Metanephros (tissue), 2 donors: ENCODE results near the genes DUSP21, CDK16, ZNF630 and PORCN.

DNA sequence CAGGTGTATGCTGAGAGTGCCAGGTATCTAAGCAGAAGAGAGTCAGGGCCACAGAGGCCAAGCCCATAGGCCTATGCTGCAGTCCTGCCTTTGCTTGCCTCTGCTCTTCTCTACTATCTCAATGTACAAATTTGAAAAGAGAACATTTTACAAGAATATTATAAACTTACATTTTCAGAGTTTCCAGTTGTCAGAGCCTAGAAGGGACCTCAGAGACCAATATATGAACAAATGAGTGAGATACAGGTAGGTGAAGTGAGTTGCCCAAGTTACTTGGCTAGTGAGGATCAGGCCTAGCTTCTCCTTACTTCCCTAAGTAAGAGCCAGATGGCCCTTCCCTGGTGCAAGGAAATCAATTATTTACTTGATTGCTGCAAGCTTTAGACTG, 118.0 kb downstream of the EFHC2 start:
- RAMPAGE, long total RNA: no peak

GRCh38 chrX:44843794-44844133, at the start of gene DUSP21:
DUSP21 (plus strand) TSS chrX:44844021.
- RAMPAGE, long total RNA: no peak

GRCh38 chrX:44915699-44916033, 42.7 kb downstream of the KDM6A start:
- RAMPAGE, long total RNA: no peak

DNA sequence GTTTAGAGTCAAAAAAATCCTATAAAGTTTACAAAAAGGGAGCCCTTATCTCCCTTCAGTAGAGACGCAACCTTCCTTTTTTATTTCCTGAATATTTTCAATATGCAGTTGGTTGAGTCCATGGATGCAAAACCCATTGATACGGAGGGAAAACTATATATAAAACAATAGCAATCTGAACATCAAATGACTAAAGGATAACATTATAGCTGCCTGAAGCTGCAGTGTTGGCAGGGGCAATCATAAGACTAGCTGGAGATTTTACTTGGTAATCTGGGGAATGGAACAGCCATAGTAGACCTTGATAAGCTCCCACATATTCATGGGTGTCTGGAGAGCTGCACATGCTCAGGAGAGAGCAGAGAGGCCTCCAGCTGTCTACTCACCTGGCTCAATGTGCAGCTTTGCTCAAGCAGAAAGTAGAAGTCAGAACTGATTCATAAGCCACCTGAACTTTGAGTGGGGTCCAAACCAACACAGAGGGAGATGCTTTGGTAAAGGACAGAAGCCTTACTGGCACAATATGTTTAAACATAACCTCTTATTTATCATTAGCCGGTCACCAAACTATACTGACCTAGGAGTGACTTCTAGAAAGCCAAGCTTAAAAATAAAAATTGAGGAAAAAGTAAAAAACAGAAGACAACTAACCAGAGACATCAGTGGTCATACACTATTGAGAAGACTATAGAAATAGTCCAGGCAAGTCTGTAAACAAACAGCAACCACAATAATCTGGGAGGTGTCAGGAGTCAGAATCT, 54.4 kb downstream of the KDM6A start:
- RAMPAGE, long total RNA: no peak

GRCh38 chrX:45061153-45061890, 139.4 kb downstream of the DIPK2B start:
- RAMPAGE, long total RNA: no peak

DNA sequence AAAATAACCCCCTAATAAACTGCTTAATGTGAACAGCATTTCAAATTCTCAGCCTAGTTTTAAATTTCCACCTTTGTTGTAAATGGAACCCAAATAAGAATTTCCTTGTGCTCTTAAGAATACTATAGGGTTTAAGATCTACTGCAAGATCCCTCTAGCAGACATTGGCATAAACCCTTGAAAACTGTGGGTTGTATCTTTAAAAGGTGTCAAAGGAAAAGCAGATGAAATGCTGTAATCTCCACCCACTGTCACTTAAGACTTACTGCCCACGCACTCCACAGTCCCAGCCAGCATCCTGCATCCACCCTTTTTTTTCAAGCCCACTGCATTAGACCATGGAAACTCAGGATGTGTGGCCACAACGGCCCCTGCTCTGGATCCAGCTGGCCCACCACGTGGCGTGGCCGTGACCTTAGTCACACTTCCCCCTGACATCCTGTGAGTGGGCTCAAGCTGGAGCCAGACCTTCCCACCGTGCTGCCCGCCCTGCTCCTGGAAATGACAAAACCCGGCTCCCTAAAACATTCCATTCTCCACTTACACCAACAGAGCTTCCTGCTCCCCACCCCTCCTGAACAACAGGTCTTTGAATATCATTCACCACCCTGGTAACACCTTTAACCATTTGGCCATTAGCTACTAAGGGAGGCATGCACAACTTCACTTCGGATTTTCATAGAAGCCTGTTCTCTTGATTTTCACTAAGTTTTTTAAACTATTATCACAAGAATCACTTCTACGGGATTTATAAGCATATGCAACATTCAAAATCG, 588.2 kb upstream of the DIPK2B start:
- RAMPAGE, long total RNA: no peak

GRCh38 chrX:45807936-45808662, 607.4 kb upstream of the DIPK2B start:
- RAMPAGE, long total RNA: no peak

- RAMPAGE, long total RNA: no peak
Measured at GRCh38 chrX:46179991-46180542, 267.0 kb upstream of the KRBOX4 start.

- RAMPAGE, long total RNA: no peak
Measured at GRCh38 chrX:46333240-46333912, 113.7 kb upstream of the KRBOX4 start.

GRCh38 chrX:46963092-46964027, 51.1 kb downstream of the JADE3 start:
- RAMPAGE, long total RNA: no peak

- RAMPAGE, long total RNA: no peak
Measured at GRCh38 chrX:47218002-47218846, at the start of gene CDK16. CDK16 (plus strand) TSS chrX:47218681.

GRCh38 chrX:47218847-47219679, 582 bp downstream of the CDK16 start:
- RAMPAGE, long total RNA: no peak

- RAMPAGE, long total RNA: no peak
Measured at GRCh38 chrX:47523898-47524292, 37.1 kb upstream of the ARAF start.

DNA sequence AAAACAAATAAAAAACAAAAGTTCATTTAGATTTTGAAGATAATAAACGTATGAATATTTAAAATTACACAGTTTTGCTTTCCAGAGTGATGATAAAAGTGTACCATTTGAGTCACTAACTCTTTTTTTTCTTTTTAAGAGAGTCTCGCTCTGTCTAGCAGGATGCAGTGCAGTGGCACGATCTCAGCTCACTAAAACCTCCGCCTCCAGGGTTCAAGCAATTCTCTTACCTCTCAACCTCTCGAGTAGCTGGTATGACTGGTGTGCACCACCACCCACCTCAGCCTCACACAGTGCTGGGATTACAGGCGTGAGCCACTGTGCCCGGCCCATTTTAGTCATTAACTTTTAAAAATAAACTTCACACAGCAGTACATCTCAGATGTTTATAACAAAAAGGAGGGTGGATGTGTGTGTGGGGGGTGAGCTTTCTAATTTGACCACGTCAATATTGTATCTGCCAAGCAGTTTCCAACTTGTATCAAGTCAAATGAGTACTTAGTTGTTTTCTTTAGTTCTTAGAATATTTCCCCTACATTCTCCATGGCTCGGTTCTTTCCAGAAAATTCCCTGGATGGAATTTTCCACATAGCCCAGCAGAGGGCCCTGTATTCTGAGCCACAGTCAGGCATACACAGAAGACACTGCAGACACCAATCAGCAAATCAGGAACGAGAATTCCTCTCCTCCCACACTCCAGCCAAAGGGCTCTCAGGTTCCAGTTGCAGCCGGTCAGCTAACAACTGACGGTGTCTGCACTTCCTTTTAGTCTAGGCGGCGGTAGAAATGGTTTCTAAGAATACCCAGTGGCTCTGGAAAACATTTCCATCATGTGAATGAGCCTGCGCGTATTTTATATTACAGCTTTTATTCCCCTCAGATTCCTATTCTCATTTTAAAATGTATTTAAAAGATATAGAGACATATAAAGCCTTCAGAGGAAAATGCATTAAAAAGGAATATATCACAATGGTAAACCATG, 20.1 kb upstream of the ARAF start:
- RAMPAGE, long total RNA: no peak

GRCh38 chrX:47563969-47564436, 3.0 kb downstream of the ARAF start:
- RAMPAGE, long total RNA: no peak

GRCh38 chrX:47586510-47587800, 4.7 kb downstream of the TIMP1 start:
- RAMPAGE, long total RNA: no peak

DNA sequence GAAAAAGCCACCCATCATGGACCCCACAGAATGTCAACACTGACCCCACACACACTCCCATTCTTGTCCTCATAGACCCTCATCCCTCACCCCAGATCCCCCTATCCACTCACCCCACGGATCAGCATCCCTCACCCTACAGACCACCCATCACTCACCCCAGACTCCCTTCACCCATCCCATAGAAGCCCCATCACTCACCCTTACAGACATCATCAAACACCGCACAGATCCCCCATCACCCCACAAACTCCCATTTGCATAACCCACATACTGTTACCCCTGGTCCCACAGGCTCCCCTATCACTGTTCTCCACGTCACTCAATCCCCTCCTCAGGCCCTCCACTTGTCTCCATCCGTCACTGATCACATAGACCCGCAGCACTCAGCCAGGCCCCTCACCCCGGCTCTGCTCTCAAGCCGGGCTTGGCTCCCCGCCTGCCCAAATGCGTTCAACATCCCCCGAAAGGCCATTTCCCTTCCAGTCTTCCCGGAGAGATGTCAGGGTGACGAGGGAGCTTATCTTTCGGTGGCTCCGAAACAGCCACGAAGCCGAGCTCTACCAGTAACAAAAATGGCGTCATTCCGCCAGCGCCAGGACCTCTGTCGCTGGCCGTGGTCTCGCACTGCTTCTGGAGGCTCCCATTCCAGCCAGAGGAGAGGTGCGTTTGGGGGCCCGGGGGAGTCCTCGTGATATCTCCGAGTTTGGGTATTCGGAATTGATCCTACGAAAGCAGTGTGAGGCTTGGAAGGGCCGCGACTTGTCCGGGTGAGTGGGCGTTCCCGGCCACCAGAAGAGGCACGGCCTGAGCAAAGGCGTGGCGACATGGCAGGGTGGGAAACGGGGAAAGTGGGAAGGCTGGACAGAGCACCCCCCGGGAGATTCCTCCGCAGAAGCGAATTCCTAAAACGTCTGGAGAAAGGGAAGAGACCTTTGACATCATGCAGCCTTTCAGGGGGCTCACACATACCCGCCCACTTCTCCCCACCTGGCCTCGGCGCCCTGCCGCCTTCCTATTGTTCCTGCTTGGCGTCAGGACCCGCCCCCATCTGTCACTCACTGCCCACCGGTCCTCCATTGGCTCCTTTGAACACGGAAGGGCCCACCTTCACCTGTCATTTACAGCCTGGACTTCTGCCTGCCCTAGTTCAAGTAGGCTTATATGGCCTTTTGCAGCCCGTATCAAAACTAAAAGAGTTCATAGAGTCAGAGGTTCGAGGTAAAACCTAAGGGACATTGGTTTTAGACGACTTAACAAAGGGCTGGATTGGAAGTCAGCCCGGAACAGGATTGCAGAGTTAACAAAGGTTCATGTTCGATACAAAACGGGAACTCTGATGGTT, at the start of gene ZNF630:
ZNF630 (minus strand) TSS at position 777 of the 1,345 bp plus-strand sequence.
- RAMPAGE, long total RNA: no peak

GRCh38 chrX:48465263-48465838, 4.7 kb downstream of the SLC38A5 start:
- RAMPAGE, long total RNA: no peak

DNA sequence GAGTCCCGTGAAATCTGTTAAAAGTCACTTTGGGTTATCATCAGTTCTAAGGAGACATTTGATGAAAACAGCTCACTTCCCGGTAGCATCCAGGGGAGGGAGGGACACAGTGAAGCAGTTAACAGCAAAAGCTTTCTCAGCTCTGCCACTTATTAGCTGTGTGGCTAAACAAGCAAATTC, 2.9 kb upstream of the FTSJ1 start:
- RAMPAGE, long total RNA: no peak

DNA sequence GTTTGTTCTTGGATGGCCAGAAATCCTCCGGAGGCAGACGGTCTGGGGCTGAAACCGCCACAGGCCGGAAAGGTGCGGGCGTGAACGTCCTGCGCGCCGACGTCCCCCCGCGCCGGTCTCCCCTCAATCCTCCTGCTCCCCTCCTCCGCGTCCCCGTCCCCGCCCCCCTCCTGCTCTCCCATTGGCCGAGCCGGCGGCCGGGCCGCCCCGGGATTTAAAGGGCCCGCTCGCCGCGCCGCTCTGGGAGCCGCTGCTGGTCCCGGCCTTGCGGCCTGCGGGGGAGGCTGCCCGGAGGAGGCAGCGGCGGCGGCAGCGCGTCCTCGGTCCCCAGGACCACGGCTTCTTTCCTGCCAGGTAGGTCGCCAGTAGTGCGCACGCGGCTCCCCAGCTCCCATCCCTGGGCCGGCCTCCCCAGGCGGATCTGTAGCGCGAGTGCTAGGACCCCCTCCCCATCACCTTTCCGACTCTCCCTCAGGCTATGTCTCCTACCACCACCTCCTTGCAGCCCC, at the start of gene PORCN:
PORCN (plus strand) TSS at position 243 of the 509 bp plus-strand sequence.
- RAMPAGE, long total RNA: no peak